AG04449 (cell line): ENCODE measurements around a stretch of chr2.

DNA sequence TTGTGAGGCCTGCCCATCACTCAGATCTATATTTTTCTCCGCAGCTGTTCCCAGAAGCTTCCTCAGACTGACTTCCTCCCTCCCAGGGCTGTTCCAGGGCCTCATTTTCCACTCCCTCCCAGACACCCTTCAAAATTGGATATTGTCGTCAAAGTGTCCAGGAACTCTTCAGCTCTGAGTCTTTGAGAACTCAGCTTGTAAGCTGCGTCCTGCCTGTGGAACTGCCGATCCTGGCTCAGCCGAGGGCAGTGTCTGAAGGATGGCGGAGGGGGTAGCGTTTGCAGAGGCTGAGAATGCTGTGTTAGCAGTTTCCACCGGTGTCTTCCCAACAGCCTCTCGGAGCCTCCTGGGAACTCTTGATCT, 27.1 kb downstream of the NCK2 start:
- RRBS, result no CpG with 5 or more reads among the region's 9 CpGs

DNA sequence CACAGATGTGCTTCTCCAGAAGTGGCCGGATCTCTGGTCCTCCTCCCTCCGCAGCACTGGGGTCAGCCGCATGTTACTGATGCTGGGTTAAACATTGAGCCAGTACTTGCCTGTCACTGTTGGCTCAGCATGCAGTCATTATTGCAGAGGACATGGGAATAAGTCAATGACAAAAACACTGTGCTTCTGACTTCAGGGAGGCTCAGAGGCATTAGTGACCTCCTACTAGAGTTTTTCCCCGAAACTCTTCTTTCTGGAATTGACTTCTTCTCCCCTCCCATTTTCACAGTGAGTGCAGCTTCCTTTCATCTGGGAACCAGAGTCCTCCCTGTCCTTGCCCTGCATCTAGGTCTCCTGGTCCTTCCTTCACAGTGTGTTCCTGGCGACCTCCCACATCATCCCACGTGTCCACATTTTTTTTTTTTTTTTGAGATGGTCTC, 27.8 kb downstream of the NCK2 start:
- RRBS, result 83% methylated on average over 1 of the region's 6 CpGs

DNA sequence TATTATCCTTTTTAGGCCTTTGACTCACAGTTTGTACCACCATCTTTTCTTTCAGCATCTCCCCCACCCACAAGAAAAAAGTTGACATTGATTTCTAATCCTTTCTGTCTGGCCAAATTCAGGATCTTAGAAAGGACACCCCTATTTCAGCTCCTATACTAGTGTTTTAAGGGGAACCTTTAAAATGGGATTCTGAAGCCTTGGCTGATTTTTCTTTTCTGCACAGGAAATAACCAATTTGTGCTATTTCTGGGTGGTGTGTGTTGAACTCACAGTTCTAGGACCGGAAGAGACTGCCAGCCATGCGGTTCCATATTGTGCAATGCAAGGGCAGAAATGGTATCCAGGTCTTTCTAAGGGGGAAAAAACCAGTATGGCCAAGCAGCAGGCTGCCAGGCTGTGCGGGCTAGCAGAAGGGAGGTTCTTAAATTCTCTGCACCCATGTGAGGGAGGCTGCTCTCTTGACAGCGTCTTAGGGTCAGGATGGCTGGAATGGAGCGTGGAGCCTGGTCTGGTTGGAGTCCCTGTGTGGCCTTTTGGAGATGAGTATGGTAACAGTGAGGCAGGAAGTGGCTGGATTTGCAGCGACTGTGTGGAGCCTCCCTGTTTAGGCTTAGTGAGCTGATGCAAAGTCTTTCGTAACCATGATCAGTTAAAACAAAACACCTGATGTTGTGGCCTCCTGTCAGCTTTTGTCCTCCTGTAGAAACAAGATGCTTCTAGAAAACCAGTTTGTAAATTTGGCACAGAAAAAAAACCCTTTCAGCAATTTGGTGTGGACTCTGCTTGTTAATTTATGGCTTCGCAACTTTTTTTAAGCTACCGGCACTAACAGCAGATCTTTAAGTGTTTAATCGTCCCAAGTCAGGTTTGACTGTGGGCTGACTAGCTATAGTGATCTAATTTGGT, 52.6 kb downstream of the NCK2 start:
- RRBS, result no CpG with 5 or more reads among the region's 10 CpGs

DNA sequence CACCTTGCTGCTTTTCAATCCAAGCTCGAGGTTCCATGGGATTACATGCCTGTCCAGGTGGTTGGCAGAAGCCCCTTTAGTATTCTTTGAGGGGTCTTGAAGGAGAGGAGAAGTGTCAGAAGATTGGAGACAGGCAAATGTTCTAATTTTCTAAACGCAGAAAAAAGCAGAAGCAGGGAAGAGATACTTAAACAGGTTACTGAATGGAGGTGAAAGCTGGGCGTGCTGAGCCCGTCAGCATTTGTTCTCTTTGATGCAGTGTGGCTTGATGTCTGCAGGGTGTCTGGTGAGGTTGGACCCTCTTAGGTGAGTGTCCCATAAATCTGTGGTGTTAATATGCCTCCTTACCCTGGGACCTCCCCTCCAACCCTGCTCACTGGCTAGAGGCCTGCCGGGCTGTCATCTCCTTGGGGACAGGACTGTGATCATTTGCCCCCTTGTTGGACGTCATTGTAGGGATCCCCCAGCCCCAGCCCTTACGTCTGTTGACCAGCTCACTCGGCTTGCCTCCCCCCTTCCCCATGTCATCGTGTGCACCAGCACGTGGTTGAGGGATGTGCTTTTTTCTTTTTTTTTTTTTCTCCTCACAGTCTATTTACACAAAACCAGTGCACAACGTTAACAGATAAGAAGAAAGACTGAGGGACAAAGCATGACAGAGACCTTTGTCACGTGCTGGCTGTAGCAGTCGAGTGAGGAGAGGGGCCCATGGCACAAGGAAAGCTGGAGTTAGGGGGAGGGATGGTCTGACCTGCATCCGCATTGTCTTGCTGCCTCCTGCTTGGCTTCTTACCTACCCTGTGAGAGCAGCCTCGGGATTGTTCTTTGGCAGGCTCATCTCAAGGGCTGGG, 56.4 kb downstream of the NCK2 start:
- RRBS, result no CpG with 5 or more reads among the region's 15 CpGs

DNA sequence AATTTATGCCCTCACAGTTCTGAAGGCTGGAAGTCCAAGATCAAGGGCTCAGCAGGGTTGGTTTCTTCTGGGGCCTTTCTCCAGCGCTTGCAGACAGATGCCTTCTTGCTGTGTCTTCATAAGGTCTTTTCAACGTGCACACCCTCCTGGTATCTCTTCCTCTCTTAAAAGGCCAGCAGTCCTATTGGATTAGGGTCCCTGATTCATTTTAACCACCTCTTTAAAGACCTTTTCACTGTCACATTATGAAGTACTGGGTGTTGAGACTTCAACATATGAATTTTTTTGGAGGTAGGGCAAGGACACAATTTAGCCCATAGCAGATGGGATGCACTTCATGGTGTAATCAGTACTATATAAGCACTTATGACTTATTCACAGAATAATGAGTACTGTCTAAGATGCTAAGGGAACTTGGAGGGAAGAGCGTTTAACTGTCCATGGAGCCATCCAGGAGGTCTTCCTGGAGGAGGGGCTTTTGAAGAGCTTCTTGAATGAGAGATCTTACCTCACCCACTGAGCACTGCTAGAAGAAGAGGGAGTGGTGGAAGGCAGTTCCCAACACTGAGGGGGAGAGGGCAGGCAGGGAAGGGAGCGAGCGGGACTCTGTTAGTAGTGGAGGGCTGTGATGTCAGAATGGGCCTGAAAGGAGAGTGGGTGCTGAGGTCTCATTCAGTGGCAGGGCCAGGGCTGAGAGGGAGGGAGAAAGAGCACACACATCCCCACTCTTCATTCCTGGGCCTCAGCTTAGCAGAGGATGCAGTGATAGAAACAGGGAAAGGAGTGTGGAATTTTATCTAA, 64.8 kb downstream of the NCK2 start:
- RRBS, result no CpG with 5 or more reads among the region's 5 CpGs

DNA sequence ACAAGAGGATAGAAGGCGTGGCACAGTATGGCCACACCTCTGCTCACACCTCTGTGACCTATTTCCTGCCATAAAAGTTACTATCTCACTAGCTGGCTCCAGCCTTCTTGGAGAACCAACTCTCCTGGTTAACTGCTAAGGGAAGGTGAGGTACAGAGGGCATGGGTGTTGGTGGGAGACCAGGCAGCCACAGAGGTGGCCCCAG, 37.2 kb upstream of the ECRG4 start:
- RRBS, result no CpG with 5 or more reads among the region's 1 CpG

GRCh38 chr2:106095582-106096171, 30.2 kb downstream of the ECRG4 start:
- RRBS, result no CpG with 5 or more reads among the region's 18 CpGs

GRCh38 chr2:106126959-106127351, 61.5 kb downstream of the ECRG4 start:
- RRBS, result no CpG with 5 or more reads among the region's 4 CpGs

DNA sequence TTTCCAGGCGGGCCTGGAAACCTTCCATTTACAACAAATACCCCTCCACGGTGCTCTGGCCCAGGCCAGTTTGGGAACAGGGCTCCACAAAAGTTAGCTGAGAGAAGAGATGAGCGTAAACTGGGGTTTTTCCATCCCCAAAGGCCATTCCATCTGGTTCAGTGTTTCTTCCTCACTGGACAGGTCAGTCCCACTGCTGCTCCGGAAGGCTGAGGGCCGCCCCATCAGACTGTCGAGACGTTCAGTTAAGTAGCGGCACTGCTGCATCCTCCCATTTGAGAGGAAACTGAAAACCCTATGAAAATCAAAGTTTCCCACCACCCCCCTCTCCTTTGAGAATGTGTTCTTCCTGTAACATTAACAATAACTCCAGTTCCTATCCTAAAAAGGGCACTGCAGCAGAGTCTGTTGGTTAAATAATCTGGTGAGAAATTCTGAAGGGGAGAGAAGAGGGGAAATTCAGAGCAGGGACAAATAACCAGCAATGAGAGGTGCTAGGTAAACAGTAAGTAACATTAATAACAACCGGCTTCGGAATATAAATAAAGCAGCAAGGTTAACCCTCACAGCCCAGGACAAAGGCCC, 55.5 kb downstream of the UXS1 start:
- RRBS, result no CpG with 5 or more reads among the region's 10 CpGs

- RRBS, result no CpG with 5 or more reads among the region's 16 CpGs
Observed at GRCh38 chr2:106343198-106343598, 125.0 kb downstream of the RGPD3 start.

GRCh38 chr2:106577103-106577542, 90.0 kb downstream of the CD8B2 start:
- RRBS, result 91% methylated on average over 4 of the region's 11 CpGs

DNA sequence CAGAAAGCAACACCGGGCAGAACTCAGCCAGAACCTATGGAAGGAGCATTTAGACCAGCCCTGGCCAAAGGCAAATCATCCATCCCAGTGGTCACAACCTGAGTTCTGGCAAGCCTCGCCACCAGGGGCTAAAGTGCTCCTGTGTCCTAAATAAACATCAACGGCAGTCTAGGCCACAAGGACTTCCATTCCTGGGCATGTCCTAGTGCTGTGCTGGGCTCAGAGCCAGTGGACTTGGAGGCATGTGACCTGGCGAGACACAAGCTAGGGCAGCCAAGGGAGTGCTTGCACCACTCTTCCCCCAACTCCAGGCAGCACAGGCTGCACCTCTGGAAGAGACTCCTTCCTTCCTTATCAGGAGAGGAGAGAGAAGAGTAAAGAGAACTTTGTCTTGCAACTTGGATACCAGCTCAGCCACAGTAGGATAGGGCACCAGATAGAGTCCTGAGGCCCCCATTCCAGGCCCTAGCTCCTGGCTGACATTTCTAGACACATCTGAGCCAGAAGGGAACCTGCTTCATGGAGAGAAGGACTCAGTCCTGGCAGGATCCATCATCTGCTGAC, 68.9 kb downstream of the ST6GAL2 start:
- RRBS, result no CpG with 5 or more reads among the region's 4 CpGs

GRCh38 chr2:107540084-107540365, 286.7 kb upstream of the RGPD4 start:
- RRBS, result no CpG with 5 or more reads among the region's 2 CpGs

DNA sequence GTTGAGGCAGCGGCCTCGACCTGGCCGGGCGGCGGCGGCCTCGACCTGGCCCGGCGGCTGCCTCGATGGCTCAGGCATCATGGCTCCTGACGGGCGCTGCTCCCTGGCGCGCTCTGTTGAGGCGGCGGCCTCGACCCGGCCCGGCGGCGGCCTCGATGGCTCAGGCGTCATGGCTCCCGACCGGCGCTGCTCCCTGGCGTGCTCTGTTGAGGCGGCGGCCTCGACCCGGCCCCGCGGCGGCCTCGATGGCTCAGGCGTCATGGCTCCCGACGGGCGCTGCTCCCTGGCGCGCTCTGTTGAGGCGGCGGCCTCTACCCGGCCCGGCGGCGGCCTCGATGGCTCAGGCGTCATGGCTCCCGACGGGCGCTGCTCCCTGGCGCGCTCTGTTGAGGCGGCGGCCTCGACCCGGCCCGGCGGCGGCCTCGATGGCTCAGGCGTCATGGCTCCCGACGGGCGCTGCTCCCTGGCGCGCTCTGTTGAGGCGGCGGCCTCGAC, 2.0 kb downstream of the RGPD4 start:
- RRBS, result no CpG with 5 or more reads among the region's 71 CpGs

GRCh38 chr2:108448238-108448951, 611 bp upstream of the GCC2 start:
- RRBS, result no CpG with 5 or more reads among the region's 22 CpGs

GRCh38 chr2:108472763-108473382, 23.9 kb downstream of the GCC2 start:
- RRBS, result no CpG with 5 or more reads among the region's 3 CpGs

- RRBS, result no CpG with 5 or more reads among the region's 7 CpGs
Observed at GRCh38 chr2:108552951-108553750, 18.9 kb downstream of the LIMS1 start.

DNA sequence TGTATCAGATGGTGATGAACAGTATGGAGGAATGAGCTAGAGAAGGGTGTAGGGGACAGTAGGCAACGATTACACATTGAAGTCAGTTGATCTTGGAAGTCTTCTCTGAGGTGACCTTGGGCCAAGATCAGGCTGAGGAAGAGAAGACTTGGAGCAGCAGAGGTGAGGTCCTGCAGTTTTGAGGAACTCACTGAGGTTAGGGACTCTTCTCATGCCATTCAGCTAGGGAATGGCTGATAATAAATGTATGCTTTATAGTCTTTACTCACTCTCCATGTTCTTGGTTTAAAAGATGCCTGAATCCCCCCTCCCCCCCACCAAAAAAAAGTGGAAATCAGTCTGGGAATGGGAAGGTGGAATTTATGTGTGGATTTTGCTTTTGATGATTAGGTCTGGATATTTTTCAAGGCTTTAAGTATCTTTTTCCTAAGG, 39.5 kb downstream of the LIMS1 start:
- RRBS, result no CpG with 5 or more reads among the region's 1 CpG

GRCh38 chr2:108596099-108596828, 62.0 kb downstream of the LIMS1 start:
- RRBS, result no CpG with 5 or more reads among the region's 11 CpGs

GRCh38 chr2:108613223-108613877, 79.1 kb downstream of the LIMS1 start:
- RRBS, result no CpG with 5 or more reads among the region's 7 CpGs